Skeletal muscle satellite cell (primary cell): ENCODE data around the gene MDM2.

DNA sequence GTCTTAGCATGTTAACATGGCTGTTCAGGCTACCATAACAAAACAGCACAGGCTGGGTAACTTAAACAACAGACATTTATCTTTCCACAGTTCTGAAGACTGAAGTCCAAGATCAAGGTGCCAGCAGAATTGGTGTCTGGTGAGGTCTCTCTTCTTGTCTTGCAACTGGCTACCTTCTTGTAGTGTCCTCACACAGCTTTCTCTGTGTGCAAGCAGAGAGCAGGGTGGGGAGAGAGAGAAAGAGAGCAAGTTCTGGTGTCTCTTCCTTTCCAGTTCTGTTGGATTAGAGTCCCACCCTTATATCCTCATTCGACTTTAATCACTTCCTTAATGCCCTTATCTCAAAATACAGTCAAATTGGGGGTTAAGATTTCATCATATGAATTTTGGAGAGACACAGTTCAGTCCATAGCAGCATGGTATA, 40.8 kb downstream of the DYRK2 start:
- CAGE, long polyA plus RNA: no peak

GRCh38 chr12:68032074-68032539, 127.4 kb downstream of the IFNG start:
- CAGE, long polyA plus RNA: no peak

GRCh38 chr12:68245482-68246225, 7.8 kb downstream of the IL22 start:
- CAGE, long polyA plus RNA: no peak

GRCh38 chr12:68441919-68442767, 110.0 kb upstream of the MDM1 start:
- CAGE, long polyA plus RNA: no peak

DNA sequence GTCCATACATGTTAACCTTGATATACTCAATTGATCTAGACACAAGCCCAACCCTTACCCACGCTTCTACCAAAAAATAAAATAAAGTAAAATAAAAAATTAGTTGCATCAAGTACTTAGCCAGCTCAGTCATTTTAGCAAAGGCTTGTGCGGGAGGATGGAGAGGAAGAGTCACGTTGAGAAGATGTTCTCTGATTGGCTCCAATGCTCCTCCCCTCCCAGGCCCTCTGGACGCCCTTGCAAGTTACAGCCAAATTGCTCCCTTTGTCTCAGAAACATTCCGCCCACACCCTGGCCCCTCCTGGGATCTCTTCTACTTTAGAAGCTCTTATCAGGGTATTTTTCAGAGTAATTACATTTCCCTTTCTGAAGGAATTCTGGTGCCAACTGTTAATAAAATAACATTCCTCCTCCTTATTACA, 72.0 kb upstream of the RAP1B start:
- CAGE, long polyA plus RNA: no peak

- CAGE, long polyA plus RNA: no peak
Measured at GRCh38 chr12:68620395-68621141, 9.9 kb downstream of the RAP1B start.

GRCh38 chr12:68807224-68808309, at the start of gene MDM2:
Gene MDM2, plus strand, starts transcription at chr12:68808177.
- CAGE, long polyA plus RNA: no peak

DNA sequence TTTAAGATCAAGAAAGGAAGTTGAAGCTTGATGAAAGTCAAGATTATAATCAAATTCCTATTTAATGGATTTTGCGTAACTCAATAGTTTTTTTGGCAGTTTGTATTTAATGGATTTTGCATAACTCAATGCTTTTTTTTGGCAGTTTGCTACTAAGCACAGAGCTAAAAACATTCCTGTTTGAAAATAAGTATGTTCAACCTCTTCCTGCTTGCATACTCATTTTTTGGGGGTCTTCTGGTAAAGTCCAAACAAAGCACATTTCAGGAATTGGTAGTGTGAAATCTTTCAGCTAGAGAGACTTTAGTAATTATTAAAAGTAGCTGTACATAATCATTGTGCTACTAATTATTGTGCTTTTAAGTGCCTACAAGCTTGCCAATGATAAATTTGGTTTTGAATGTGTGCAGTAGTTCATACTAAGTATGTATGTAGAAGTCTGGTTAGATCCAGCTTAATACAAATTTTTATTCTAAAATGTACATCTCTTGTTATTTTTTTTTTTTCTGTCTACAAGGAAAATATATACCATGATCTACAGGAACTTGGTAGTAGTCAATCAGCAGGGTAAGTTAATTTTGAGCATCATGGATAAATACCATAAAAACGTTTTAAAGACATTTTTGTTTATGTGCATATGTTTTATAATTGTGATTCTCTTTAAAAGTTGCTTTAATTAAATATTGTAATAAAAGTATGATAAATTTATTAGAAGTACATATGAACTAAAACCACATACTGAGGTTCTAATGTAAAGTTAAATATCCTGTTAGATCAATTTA, 12.0 kb downstream of the MDM2 start:
- CAGE, long polyA plus RNA: no peak

GRCh38 chr12:68838575-68838905, 30.6 kb downstream of the MDM2 start:
- CAGE, long polyA plus RNA: no peak

- CAGE, long polyA plus RNA: no peak
Measured at GRCh38 chr12:68917087-68917841, 15.7 kb downstream of the CPM start.

GRCh38 chr12:68932115-68932491, 868 bp downstream of the CPM start:
- CAGE, long polyA plus RNA: no peak

DNA sequence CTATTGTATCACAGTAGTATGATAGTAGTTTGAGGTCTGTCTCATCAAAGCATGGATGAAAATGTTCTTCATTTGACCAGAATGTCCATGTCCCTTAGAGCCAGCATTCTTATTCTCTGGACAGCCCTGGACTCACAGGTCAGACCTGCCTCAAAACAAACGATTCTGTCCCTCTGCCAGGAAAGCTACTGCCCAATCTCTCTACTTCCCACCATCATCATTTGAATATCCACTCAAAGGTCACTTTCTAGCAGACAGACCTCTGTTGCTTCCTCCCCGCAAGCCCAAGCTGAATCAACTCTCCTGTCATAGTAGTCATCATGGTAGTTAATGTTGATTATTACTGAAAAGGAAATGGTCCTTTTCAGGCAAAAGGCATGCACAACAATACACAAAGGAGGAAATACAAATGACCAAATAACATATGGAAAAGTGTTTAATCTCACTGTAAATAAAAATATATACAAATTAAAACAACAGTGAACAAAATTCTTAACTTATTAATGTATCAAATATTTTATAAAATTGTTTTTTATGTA, 39.6 kb upstream of the CPM start:
- CAGE, long polyA plus RNA: no peak

- CAGE, long polyA plus RNA: no peak
Measured at GRCh38 chr12:69046291-69046879, 113.4 kb upstream of the CPM start.

GRCh38 chr12:69065077-69065470, 132.1 kb upstream of the CPM start:
- CAGE, long polyA plus RNA: no peak

- CAGE, long polyA plus RNA: no peak
Measured at GRCh38 chr12:69101328-69101690, 138.1 kb upstream of the CPSF6 start.

GRCh38 chr12:69250968-69251616, 11.7 kb downstream of the CPSF6 start:
- CAGE, long polyA plus RNA: no peak

DNA sequence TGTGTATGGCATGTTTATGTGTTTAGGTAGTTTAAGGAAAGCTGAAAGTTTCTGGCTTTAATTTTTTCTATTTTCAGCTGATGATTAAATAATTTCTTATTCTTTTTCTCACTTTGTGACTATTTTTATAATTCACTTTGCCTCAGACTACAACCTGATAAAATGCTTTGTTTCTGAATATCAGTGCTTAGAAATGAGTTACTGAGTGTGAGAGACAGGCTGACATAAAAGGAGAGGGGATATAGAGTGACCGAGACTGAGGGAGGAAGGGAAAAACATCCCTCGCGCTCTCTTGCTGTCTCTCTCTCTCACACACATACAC, 45.0 kb downstream of the FRS2 start:
- CAGE, long polyA plus RNA: no peak

GRCh38 chr12:69688912-69689444, 10.1 kb downstream of the BEST3 start:
- CAGE, long polyA plus RNA: no peak

- CAGE, long polyA plus RNA: no peak
Measured at GRCh38 chr12:70223163-70224114, 19.8 kb upstream of the CNOT2 start.

- CAGE, long polyA plus RNA: no peak
Measured at GRCh38 chr12:70320830-70321924, 44.9 kb upstream of the KCNMB4 start.